Transverse colon (tissue), 4 donors: ENCODE results near the gene PHC1.

DNA sequence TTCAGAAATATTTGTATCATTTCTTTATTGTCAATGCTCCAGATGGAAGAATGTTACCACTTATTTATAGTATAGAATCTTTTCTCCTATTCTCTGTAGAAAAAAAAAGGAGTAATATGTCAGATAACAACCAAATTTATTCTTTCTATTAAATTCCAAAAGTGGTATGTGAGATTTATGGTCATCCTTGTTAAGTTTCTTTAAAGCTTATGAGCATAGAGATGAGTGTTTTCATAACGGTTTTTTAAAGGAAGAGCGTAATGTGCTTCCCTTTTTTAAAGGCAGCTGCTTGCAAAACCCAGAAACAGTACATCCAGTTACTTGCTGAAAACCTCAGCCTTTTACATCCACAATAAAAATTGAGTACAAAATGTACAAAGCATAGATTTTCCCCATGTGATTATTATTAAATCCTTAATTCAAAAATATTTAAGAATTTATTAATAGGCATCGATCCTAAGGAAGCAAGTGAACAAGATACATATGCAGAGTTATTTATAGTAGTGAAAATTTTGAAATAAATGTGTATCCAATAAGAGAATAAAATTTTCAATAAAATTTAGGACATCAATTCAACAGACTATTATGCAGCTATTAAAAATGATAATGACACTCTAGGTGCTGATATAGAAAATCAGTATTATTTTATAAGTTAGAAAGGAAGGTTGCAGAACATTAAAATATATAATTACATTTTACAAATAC is 53.7 kb upstream of the CD163 start:
- PRO-cap: no peak
- RAMPAGE, long total RNA, 4 experiments: no peak in any of the 4 experiments

DNA sequence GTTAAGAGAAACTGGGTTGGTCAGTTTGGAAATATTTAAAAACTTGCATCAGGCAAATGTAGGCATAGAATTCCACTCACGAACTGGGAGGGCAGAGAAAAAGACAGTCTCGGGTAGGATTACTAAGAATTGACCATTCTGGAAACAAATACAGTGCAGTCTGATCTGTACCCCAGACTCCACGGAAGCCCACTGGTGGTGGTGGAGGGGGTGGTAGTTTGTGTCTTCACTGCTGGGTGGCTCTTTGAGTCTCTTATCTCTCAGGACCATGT is 1.9 kb downstream of the SLC2A3 start:
- PRO-cap: no peak
- RAMPAGE, long total RNA, 4 experiments: no peak in any of the 4 experiments

GRCh38 chr12:8242689-8243087 is 15.3 kb upstream of the FAM90A1 start:
- PRO-cap: bidirectional peak, plus-strand start at chr12:8243195, minus-strand start at chr12:8242935
- RAMPAGE, long total RNA, 4 experiments: start-site peak on the minus strand in 3 of 4 experiments, at chr12:8242942-8242964 at its widest, 24 to 31 reads per replicate

GRCh38 chr12:8534487-8534957 is 6.2 kb downstream of the CLEC4E start:
- PRO-cap: no peak
- RAMPAGE, long total RNA, 4 experiments: no peak in any of the 4 experiments

DNA sequence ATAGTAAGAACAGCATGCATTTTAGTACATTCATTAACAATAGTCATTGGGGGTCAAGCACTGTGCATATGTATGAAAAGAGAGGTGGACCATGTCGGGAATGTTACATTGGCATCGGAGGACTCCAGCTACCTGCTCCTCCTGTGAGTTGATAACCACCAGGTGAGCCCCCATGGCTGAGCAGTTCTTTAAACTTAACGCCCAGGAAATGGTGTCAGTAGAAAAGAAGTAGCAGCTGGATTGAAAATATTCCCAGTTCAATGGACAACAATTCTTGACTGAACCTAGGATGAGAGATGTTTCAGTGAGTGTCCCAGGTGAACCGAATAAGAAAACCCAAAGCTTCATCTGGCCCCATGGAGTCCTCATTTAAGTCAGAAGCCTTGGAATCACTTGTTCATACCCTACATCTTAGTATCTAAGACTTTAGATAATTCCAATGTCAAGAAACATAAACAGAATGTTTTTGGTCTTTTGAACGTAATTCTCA is 3.7 kb downstream of the CLEC4E start:
- PRO-cap: no peak
- RAMPAGE, long total RNA, 4 experiments: no peak in any of the 4 experiments

GRCh38 chr12:8913580-8914622 is at the start of gene PHC1:
TSS of gene PHC1 (plus strand) at chr12:8914509.
- PRO-cap: unidirectional peak, plus-strand start at chr12:8914330
- RAMPAGE, long total RNA, 4 experiments: no peak in any of the 4 experiments

DNA sequence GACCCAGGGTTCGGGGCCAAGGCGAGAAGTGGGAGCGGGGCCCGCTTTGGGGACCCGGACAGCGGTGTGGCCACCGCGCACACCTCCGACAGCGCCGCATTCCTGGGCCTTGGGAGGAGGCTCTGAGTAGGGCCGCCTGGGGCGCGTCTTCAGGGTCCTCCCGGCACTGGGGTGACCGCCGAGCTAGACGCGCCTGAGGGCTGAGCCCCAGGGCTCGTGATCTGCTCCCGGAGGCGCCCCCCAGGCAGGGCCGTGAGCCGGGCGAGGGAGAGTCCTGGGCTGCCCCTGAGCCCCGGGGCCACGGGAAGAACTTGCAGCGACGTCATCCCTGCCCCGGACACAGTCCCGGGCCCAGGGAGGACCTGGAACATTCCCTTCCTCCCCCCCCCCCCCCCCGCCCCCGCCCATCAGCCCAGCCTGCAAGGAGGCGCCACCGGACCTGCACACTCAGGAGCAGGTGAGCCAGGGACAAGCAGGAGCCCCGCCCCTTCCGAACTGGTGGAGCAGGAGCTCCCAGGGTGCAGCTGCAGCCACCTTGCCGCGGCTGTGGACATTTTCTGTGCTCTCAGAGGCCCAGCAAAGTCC is 50.9 kb downstream of the A2M start:
- PRO-cap: unidirectional peak, minus-strand start at position 100 of the sequence; bidirectional peak, plus-strand start at position 498 of the sequence, minus-strand start at position 341 of the sequence
- RAMPAGE, long total RNA, 4 experiments: start-site peak on the plus strand in 2 of 4 experiments, centred at positions 403 to 411 of the sequence, 8 to 9 reads per replicate; start-site peak on the minus strand in 1 of 4 experiments, centred at position 320 of the sequence, 6 reads per replicate

GRCh38 chr12:9070472-9070846 is 45.3 kb downstream of the A2M start:
- PRO-cap: no peak
- RAMPAGE, long total RNA, 4 experiments: no peak in any of the 4 experiments

GRCh38 chr12:9113877-9114414 is 1.8 kb downstream of the A2M start:
- PRO-cap: no peak
- RAMPAGE, long total RNA, 4 experiments: no peak in any of the 4 experiments

DNA sequence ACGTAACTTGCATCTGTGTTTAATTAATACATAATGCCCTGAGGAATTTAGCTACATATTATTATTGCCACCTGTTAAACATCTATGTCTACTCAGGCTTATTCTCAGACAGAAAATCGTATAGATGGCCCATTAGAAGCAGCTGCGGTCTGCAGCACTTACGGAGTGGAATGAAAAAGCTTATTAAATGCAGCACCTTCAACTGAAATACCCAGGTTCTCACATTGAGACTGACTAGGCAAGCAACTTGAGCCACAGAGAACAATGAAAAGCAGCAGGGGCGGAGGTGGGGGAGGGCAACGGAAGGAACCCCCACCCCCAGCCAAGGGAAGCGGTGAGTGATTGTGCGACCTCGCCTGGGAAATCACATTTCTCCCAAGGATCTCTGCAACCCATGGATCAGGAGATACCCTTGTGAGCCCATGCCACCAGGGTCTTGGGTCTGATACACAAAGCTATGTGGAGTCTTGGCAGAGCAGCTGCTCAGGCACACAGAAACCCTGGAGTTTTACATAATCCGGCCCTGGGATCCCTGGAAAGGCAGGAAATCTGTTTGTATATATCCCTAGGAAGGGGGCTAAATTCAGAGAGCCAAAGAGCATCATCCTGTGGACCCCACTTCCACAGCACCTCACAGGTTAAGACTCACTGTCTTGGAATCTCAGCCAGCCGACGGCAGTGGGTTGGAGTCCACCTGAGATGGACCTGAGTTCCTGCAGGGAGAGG is 38.1 kb downstream of the PZP start:
- PRO-cap: no peak
- RAMPAGE, long total RNA, 4 experiments: no peak in any of the 4 experiments

- PRO-cap: no peak
- RAMPAGE, long total RNA, 4 experiments: start-site peak on the plus strand in 1 of 4 experiments, at chr12:9293673-9293717 at its widest, 17 reads per replicate
Observed at GRCh38 chr12:9293510-9293853, 85.3 kb upstream of the PZP start.

GRCh38 chr12:9350318-9350945 is 142.2 kb upstream of the PZP start:
- PRO-cap: unidirectional peak, plus-strand start at chr12:9350530
- RAMPAGE, long total RNA, 4 experiments: no peak in any of the 4 experiments

DNA sequence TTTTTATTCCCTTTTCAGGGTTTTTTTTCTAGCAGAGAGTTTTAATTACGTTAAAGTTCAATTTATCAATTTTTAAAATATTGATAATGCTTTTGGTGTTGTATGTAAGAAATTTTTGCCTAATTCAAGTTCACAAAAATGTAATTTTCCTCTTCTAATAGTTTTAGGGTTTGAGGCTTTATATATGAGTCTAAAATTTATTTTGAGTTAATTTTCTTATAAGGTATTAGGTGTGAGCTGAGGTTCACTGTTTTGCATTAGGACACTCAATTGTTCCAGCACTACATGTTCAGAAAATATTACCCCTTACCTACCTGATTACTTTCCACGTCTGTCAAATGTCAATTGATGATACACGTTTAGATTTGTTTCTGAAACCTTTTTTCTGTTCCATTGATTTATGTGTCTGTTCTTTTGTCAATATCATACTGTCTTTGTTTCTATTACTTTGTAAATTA is 17.4 kb upstream of the CLEC2D start:
- PRO-cap: no peak
- RAMPAGE, long total RNA, 4 experiments: no peak in any of the 4 experiments

DNA sequence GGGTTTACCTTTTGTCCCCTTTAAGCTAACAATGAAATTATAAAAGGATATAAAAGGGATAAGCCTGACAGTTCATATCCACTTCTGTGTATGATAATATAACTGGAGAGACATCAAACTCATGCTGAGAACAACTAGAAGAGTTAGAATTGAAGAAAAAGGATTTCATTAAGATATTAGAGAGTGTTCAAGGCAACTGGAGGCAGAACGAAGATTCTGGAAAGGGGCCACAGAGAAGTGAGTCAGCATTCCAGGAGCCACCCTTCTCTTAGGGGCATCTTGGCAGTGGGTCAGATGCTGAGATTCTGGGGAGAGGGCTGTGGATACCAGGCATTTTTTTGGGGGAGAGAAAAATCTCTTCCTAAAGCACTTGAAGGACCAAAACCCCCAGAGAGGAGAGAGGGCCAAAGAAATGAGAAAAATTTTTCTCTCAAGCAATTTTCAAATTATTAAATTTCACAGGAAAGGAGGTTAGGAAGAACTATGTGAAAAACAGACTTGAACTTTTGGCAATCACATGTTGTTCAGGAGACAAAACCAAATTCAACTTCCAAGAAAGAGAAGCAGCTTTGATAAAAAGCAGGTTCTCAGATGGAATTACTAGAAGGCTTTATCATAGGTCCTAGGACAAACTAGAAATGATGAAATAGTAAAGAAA is 1.3 kb upstream of the CLEC2D start:
- PRO-cap: no peak
- RAMPAGE, long total RNA, 4 experiments: no peak in any of the 4 experiments

GRCh38 chr12:9754171-9754768 is 6.4 kb downstream of the CD69 start:
- PRO-cap: no peak
- RAMPAGE, long total RNA, 4 experiments: no peak in any of the 4 experiments

GRCh38 chr12:9813959-9814814 is 13.1 kb upstream of the KLRF1 start:
- PRO-cap: no peak
- RAMPAGE, long total RNA, 4 experiments: no peak in any of the 4 experiments

- PRO-cap: no peak
- RAMPAGE, long total RNA, 4 experiments: no peak in any of the 4 experiments
Observed at GRCh38 chr12:9910752-9911106, 21.4 kb downstream of the CLEC2A start.

DNA sequence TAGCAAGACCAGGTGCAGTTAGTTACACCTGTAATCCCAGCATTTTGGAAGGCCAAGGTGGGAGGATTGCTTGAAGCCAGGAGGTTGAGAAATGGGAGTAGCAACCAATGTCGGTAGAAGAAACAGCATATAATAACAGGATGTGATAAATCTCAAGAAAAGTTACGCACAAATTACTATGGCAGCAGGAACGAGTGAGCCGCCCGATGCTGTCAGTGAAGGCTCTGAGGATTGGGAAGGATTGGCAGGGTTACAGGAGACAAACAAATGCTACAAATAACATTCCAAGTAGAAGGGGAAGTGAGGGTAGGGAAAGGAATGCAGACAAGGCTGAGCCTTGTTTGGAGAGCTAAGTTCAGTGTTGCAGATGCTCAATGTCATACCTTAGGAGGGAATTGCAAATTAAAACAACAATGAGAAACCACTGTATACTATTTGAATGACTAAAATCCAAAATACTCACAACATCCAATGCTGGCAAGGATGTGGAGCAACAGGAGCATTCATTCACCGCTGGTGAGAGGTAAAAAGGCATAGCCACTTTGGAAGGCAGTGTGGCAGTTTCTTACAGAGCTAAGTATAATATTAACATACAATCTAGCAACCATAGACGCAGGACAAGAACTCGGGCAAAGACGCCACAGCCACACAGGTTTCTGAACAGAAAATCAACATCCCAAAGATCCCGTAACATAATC is 1.3 kb downstream of the CLEC9A start:
- PRO-cap: no peak
- RAMPAGE, long total RNA, 4 experiments: no peak in any of the 4 experiments

- PRO-cap: no peak
- RAMPAGE, long total RNA, 4 experiments: no peak in any of the 4 experiments
Observed at GRCh38 chr12:10168979-10169595, 2.8 kb downstream of the OLR1 start.

DNA sequence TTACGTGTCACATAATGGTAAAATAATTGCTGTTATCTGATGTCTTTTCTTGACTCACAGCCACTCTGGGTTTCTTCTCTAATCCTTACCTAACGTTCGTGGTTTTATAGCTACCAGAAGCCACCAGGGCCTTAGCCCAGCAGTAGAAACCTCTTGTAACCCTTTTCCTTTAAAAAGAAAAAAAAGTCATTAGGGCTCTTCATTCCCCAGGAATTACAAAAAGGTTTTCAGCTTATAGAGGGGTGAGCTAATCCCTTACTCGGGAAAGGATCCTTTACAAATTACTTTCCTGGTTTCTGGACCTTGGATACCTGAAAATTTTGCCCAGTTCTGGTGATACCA is 1.5 kb downstream of the GABARAPL1 start:
- PRO-cap: no peak
- RAMPAGE, long total RNA, 4 experiments: no peak in any of the 4 experiments